Endometrial microvascular endothelial cells (primary cell): ENCODE results near the genes CEP95, SMURF2, LRRC37A3 and RGS9.

DNA sequence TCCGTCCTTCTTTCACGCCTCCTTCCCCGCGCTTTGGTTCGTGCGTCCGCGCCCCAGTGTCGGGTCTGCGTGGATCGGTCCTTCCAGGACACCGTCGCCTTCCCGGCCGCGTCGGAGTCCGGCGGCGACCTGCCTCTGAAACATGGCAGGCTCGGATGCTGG, at the start of gene CEP95:
Gene CEP95, plus strand, starts transcription at position 22 of the 162 bp plus-strand sequence.
- RAMPAGE, long total RNA = start-site peak on the plus strand centred at position 67 of the sequence, 115 bp wide, 46 and 123 reads in 2 replicates

GRCh38 chr17:64531721-64532340, 25.1 kb downstream of the CEP95 start:
- RAMPAGE, long total RNA = no peak

GRCh38 chr17:64580731-64581232, 74.0 kb downstream of the CEP95 start:
- RAMPAGE, long total RNA = no peak

DNA sequence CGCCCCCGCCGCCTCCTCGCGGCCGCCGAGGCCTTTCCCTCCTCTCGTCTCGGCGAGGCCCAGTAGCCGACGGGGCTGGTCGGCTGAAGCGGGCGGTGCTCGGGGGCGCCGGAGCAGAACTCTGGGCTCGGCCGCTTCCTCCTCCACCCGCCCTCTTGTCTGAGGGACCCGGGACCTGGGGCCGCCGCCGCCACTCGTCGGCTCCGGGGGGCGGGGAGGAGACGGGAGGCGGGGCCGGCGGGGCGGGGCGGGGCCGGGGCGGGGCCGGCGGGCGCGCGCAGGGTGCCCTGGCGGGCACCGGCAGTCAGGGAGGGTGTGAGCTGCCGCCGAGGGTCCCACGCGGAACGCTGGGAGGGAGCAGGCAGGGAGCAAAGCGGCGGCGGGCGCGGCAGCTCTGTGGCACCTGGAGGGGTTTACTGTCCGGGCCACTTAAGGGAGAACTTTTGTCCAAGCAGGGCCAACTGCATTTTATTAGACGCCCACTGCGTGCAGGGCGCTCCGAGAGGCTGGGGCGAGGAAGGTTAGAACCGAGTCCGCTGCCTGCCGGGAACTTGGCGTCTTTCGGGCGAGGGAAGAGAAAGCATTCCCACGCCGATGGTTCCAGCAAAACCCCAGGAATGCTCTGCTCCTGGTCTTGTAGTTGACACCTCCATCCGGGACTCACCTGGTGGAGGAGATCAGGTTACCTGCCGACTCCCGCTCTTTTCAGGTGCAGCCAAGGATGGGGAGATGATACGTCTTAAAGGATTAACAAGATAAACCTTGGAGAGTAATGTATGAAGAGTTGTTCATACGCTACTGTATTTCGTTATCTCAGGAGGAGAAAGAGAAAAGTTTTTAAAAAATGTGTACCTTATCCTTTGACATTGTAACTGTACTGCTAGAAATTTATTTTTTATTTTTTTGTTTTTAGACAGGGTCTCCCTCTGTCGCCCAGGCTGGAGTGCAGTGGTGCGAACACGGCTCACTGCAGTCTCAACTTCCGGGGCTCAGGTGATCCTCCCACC, at the start of gene SMURF2:
Gene SMURF2, minus strand, starts transcription at position 161 of the 1,007 bp plus-strand sequence.
- RAMPAGE, long total RNA = no peak

DNA sequence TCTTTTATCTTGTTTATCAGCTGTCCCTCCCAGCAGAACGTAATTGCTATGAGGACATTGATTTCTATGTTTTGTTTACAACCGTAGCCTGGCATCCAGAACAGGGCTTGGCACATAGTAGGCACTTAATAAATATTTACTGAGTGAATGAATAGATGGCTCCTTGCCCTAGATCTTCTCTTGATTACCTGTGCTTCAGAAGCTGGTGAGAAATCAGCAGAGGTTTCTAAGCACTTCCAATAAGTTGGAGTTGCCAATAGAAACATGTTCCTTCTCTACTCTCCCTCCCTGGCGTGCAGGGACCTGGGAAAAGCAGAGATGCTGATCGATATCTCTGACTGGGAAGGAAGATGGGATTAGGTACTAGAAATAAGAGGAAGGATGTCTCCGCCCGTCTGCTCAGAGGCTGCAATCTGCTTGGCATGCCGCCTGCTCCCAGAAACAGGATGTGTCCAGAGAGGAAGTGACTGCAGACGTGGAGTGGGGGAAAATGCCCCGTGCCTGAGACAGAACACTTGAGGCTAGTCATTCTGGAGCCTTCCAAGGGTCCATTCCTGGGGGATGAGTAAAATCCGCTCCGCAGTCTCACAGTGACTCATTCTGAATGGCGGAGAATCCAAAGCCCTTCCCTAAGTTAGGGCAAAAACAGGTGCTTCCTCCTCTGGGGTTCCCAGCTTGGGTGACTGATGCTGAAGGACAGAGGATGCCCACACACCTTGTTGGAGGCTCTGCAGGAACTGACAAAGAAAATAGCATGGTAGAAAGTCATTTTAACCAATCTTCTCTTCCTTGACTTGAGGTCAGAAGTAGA, 44.9 kb upstream of the SMURF2 start:
- RAMPAGE, long total RNA = no peak

GRCh38 chr17:64779325-64780029, 117.4 kb upstream of the SMURF2 start:
- RAMPAGE, long total RNA = no peak

GRCh38 chr17:64897237-64897683, 22.0 kb downstream of the LRRC37A3 start:
- RAMPAGE, long total RNA = no peak

- RAMPAGE, long total RNA = no peak
These were observed at the start of gene LRRC37A3 for GRCh38 chr17:64919306-64920227. TSS of gene LRRC37A3 (minus strand) at chr17:64919478.

GRCh38 chr17:64965076-64965704, 45.9 kb upstream of the LRRC37A3 start:
- RAMPAGE, long total RNA = no peak

DNA sequence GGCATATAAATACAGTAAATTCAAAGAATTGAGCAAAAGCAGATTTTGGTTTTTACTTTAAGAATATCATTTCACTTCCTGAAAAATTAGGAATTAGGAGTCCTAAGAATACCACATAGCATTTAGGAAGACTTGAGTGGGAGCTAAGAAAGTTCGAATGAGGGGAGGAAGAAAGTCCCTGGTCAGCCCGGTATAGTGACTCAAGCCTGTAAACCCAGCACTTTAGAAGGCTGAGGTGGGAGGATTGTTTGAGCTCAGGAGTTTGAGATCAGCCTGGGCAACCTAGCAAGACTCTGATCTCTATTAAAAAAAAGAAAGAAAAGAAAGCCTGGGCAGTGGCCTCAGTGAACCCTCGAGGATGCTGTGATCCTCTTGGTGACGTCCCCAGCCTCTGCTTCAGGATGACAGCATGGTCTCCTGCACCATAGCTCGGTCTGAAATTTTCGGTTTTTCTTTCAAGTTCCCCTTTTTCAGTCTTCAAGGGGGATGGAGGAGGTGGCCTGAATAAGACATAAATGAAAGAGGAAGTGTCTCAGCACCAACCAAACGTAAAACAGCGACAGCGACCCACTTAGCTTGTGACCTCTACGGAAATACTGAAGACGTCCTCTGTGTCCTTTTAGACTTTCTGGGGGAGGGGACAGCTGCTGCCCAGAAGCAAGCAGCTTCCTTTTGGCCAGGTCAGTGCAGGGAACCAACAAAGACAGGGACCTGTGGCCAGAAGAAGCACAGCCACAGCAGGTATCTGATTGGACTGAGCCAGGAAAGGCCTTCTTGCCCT, 66.5 kb upstream of the LRRC37A3 start:
- RAMPAGE, long total RNA = no peak

DNA sequence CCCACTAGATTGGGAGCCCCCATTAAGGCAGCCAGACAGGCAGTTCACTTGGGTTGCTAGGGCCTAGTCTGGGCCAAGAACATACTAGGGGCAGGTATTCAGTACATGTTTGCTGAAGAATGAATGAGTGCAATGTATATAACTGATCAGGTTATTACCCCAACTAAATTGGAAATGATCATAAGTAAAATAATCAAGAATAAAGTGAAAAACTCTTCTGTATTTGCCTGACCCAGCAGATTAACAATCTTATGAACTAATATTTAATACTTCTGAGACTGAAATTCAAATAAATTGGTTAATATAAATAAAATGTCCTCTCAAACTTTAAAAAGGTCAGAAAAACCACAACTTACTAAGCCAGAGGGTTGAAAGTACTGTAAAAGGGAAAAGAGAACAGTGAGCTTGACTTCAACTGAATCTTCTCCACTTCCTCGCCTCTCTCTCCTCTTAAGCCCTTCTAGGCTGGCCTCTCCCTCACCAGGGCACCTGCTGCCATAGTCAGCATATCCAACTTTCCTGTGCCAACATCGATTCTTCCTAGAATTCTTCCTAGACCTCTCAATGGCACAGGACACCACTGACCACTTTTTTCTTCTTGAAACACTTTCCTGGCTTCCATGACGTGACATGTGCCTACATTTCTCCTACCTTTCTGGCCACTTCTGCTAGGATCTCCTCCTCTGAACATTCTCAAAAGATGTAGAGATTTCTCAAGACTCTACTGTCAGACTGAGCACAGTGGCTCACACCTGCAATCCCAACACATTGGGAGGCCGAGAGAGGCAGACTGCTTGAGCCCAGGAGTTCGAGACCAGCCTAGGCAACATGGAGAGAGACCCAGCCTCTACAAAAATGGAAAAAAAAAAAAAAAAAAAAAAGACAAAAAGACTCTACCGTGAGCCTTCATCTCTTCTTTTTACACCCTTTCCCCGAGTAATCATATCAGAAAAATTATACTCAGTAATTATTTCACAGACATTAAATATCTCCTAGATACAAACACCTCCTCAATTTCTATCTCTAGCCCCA, 19.3 kb downstream of the GNA13 start:
- RAMPAGE, long total RNA = no peak

- RAMPAGE, long total RNA = no peak
These were observed 31.1 kb upstream of the GNA13 start for GRCh38 chr17:65087701-65088008.

DNA sequence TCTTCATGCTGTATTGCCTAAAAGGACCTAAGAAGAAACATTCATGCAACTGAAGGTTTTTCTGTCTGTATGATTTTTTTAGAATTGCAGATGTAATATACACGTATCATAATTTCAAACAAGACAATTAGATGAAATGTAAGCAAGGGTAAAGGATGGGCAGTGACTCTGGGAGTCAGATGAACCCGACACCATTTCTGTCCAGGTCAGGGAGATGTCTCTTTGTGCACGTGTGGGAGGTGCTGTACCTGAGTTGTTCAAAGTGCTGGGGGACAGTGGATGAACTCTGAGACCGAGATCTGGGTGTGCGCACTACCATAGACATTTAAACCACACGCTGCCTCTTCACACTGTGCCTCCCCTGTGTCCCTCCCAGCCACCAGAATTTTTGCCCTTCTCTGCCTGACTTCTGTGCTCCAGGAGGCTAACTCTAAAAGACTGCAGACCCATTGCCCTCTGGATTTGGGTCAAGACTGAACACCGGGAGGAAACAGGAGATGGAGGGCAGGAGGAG, 5.9 kb upstream of the RGS9 start:
- RAMPAGE, long total RNA = no peak

DNA sequence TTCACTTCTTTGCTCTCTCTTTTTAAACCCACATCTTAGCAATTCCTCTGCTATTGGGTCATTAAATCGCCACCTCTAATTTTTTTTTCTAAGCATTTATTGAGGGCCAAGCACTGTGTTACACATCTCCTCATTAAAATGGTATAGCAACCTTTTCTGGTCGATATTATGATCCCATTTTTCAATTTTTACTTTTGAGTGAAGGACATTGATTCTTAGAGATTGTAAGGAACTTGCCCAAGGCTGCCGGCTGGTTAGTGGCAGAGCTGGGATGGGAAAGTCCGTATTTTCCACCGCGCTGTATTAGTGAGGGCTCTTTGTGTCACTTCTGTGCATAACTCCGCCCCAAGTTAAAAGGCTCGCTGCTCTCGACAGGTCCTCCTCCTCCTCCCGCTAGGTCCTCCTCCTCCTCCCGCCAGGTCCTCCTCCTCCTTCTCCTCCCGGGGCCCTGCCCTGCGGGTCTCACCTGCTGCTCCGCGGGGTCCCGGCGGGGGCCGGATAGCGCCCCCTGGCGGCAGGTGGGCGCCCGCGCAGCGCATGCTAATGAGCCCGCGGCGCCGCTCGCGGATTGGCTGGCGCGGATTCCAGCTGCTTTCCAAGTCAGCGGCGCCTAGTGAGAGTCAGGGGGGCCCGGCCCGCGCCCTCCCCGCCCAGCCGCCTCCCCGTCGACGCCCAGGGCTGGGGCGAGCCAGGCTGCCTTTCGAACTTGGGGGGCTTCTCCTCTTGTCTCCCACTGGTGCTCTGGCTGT, at the start of gene RGS9:
Gene RGS9, plus strand, starts transcription at position 599 of the 749 bp plus-strand sequence.
- RAMPAGE, long total RNA = no peak

- RAMPAGE, long total RNA = no peak
These were observed 200.5 kb downstream of the AXIN2 start for GRCh38 chr17:65360958-65361350.

GRCh38 chr17:65850293-65850944, 289.0 kb upstream of the AXIN2 start:
- RAMPAGE, long total RNA = no peak

DNA sequence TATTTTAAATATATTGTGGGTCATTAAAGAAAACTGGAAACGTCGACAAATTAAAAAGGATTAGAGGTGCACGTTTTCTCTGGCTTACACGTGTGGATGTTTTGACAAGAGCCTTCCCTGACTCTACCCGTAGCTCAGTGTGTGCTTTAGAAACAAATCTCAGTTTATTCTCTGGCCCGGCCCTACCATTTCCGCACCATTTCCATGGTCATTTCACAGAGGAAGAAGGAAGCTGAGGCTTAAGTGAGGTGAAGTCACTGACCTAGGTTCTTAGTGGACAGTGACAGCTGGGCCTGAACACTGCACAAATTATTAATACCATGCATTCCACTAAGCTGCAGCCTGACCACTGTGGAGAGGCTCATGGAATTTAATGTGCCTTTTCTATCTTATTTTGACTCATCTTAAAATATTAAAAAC, 990 bp downstream of the CEP112 start:
- RAMPAGE, long total RNA = no peak

DNA sequence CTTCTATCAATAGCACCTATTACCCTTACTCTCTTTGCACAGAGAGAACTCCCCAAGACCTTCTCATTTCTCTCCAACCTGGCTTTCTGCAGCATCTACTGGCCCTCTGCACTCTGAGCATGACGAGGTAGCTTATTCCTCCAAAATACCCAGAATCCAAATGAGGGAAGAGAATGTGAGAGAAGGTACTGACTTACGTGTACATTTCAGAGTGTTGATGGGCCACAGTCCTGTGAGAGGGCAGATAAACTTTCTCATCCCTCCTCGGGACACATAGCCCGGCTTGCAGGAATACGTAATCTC, 1.4 kb downstream of the APOH start:
- RAMPAGE, long total RNA = no peak

GRCh38 chr17:66230889-66231387, 1.7 kb upstream of the APOH start:
- RAMPAGE, long total RNA = no peak

- RAMPAGE, long total RNA = no peak
These were observed 100.0 kb downstream of the PRKCA start for GRCh38 chr17:66402501-66402759.